Mesenchymal stem cell of Wharton's jelly (primary cell): Measurements from ENCODE around the genes AVPR1A and C12orf56.

DNA sequence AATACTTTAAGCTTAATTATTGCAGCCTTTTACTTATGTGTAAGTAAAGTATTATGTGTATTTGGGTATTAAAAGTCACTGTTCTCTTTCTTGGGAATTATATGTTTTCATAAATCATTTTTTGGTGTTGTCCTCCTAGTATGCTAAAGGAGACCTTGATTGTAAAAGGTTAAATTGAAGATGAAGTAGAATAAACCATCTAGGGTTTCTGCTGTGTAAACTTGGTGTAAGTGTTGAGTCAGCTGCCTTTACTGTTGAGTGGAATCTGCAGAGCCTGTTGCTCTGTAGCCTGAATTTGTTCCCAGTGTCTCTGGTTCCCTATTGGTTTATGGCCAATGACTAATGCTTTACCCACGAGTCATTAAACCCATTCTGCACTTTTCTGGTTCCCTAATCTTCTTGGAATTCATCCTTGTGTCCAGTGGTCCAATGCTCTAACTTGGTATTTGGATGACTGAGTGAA lies 423.3 kb downstream of the ATP23 start:
- CAGE, long polyA plus RNA: no peak

- CAGE, long polyA plus RNA: no peak
These were observed 484.0 kb downstream of the ATP23 start for GRCh38 chr12:58425267-58425933.

GRCh38 chr12:58765195-58765575 lies 155.1 kb downstream of the LRIG3 start:
- CAGE, long polyA plus RNA: no peak

DNA sequence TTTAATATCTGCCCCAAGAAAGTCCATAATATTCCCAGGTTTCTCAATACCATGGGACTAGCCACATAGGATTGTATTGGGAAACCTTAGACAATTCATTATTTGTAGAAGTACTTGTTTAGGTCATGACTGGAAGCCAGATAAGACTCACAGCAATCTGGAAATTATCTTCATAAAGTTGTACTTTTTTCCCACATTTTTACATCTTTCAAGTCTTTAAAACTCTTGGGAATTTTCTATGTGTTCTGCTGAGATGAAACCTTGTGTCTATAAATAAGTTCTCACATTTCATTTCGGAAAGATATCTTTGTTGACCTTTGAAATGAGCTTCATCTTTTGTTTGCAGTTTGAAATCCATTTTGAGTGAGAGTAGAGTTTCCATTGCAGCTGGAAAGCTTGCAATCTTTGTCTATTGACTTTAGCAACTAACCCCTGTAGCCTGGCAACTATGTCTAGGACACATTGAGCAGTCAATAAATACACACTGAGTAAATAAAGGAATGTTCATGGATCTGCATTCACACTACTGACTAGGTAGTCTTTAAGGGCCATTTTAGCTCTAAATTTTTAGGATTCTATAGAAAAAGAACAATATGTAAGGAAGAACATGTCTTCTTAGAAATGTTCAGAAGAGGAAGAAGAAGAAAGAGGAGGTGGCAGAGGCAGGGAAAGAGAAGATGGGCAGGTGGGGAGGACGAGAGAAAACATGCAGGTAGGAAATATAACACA lies 154.4 kb downstream of the LRIG3 start:
- CAGE, long polyA plus RNA: no peak

DNA sequence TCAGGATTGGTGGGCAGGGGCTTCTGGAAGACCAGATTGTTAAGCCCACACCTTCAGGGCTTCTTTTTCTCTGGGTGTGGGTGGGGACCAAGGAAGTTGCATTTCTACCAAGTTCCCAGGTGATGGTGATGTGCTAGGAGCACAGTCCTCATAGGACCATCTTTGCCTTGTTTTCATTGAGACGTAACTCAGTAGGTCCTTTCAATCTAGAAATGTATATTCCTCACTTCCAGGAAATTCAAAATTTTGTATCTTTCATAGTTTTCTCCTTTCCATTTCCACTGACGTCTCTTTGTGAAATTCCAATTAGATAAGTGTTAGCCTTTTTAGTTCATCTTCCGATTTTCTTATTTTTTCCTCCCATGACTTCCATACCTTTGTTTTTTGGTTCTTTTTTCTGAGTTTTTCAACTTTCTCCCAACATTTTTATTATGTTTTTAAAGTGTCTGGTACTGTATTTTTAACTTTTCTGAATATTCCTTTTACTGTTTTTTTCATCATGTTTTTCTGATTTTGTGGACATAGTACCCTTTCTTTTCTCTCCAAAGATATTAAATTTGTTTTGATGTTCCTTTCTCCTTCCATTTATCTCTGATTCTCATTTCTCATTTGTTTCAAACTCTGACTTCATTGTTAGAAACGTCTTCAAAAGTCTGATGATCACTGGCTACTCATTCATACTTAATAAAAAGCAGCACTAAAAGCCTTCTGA lies 21.1 kb downstream of the LRIG3 start:
- CAGE, long polyA plus RNA: no peak

- CAGE, long polyA plus RNA: no peak
These were observed 4.8 kb downstream of the LRIG3 start for GRCh38 chr12:58915286-58916168.

DNA sequence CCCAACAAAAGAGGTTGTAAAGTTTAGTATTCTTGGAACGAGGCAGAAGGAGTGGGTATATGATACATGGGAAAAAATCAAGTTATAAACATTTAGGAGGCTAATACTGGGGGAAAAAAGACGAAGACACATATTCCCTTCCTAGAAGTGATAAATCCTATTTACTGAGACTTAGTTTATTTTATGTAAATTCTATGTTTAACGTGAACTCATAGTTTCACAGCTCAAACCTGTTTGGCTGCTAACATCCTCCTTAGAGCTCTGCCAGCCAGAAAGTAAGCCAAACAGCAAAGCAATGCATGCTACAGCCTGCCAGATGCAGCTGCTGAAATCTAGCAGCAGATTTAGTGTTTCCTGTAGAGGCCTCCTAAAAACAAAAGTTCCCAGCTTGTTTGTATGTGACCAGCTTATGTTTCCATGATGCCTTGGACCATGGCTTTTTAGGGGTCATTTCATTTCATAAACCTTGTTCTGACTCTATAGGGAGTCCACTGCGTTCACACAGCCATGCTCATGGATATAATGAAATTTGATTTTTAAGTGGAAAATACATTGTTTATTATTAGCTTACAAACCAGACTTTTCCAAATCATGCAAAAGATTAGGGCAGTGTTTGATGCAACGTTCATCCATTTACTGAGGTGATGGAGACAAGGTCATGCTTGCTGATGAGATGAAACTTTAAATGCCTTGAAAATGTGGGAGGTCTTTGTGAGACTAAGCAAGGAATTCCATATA lies 157.3 kb upstream of the LRIG3 start:
- CAGE, long polyA plus RNA: no peak

GRCh38 chr12:62292759-62293345 lies 32.6 kb downstream of the USP15 start:
- CAGE, long polyA plus RNA: no peak

GRCh38 chr12:62546820-62547267 lies 80.2 kb downstream of the MON2 start:
- CAGE, long polyA plus RNA: no peak

DNA sequence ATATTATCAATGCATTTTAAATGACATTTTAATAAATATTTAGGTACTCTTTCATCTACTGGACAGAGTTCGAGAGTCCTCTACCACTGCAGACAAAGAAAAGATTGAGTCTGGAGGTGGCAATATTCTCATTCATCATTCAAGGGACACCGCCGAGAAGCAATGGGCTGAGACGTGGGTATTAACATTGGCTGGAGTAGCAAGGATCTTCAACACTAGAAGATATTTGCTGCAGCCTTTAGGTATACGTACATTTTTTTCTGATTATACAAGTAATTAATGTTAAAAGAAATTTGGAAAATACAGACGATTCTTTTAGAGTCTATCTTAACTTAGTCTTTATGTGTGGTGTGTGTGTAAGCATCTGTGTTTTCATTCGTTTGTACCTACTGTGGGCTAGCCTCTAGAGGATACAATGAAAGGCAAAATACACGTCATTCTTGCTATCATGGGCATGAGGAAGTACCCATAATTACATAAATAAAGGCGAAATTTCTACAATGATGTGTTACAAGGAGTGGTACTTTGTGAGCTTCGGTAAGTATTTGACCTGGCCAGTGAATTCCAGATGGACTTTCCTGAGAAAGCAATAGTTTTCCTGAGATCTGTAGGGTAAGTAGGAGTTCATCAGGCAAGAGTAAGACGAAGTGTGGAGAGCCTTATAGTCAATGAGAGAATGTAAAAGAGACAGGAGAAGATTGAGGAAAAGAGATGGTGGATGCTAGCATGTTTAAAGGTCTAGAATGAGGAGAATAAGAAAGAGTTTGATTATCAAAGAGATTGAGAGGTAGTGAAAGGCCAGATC lies 89.5 kb downstream of the MON2 start:
- CAGE, long polyA plus RNA: no peak

- CAGE, long polyA plus RNA: no peak
These were observed 214.4 kb downstream of the PPM1H start for GRCh38 chr12:62720393-62721065.

DNA sequence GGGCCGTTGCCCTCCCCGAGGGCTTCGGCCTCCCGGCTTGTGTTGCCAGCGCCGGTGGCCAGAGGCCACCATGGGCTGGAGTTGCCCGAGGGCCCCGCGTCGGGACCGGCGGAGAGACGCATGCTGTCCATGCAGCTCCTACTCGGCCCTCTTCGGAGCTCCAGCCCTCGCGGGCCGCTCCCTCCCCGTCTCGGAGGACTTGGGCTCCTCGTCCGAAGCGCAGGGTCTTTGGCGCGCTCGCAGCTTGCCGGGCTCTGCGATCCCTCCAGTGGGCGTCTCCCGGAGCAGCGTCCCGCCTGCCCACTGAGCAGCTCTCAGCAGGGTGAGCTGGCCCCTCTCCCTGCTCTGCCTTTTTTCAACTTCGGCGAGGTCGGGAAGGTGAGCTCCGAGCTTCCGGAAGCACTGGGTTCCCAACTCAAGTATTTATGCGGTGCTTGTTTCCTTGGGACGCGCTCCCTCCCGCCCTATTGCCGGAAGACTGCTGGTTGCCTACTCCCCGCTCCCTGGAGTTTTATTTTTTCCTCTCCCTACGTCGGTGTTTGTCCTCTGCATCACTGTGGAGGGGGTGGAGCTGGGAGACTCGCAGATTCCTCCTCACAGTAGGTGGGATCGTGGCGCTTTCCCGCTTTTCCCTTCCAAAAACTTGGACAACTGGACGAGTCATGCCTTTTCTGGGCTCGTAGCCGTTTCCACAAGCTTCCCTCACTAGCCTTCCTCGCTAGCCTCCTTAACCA lies at the start of gene AVPR1A:
AVPR1A (minus strand) TSS at position 487 of the 734 bp plus-strand sequence.
- CAGE, long polyA plus RNA: no peak

DNA sequence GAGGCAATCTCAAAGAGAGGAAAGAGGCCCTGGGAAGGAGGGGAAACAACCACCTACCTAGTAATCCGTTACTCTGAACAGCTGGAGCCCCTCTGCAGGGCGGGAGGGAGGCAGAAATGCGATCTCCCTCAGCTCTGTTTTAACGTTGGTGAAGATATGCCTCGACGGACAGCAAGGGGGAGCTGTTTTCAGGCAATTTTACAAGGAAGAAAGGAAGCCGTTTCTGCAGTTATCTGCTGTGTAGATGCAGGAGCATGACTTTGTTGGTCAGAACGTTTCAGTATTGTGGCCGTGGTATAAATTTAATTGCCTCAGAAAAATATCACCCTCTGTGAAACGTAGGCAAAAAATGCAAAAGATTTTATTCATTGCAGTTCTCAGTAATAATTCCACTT lies 1.1 kb upstream of the AVPR1A start:
- CAGE, long polyA plus RNA: no peak

DNA sequence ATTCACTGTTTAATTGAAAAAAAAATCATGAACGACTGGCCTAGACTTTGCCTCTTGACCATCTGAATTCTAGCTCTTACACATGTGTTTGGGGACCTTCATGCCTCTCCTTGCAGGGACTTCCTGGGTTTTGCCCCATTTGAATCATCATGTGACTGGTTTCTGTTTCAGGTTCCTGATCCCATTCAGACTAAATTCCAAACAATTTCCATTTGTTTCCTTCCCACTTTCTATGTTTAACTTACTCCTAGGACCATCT lies 125.5 kb upstream of the AVPR1A start:
- CAGE, long polyA plus RNA: no peak

GRCh38 chr12:63808803-63809148 lies 29.1 kb downstream of the RXYLT1 start:
- CAGE, long polyA plus RNA: no peak

- CAGE, long polyA plus RNA: no peak
These were observed 181.1 kb downstream of the SRGAP1 start for GRCh38 chr12:64025473-64026105.

DNA sequence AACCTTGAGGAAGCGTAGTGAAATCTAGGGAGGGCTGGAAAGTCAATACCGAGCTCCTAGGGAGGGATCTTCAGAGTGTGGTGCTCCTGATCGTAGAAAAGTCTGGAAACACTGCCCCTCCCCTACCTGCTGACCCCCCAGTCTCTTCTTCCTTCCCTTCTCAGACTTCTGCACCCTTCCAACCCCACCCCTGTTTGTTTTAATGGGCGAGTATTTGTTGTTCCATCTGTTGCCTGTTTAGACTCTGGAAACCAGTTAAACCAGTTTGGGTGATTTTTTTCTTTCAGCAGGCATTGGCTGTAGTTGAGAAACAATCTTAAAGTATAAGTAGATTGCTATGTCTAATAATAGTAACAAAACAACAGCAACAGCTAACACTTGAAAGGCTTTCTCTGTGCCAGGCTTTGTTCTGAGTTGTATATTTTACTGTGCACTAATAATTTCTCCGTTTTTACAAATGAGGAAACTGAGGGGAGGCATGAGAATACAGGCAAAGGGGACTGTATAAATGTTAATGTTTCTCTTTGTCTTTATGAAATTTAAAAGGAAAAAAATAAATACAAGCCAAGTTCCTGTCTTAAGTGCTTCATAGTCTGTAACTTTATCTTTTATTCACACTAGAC lies 141.4 kb downstream of the KICS2 start:
- CAGE, long polyA plus RNA: no peak

GRCh38 chr12:64390209-64391203 lies at the start of gene C12orf56:
Gene C12orf56 (minus strand): TSS chr12:64390758.
- CAGE, long polyA plus RNA: no peak

GRCh38 chr12:64465641-64465982 lies 13.7 kb downstream of the TBK1 start:
- CAGE, long polyA plus RNA: no peak

GRCh38 chr12:64610851-64611868 lies 865 bp downstream of the RASSF3 start:
- CAGE, long polyA plus RNA: no peak